SP-49 (cell line): Measurements from ENCODE around the genes PGLYRP2 and CYP4F3.

- PRO-cap = no peak
Measured at GRCh38 chr19:14372369-14372865, 8.8 kb upstream of the ADGRE5 start.

DNA sequence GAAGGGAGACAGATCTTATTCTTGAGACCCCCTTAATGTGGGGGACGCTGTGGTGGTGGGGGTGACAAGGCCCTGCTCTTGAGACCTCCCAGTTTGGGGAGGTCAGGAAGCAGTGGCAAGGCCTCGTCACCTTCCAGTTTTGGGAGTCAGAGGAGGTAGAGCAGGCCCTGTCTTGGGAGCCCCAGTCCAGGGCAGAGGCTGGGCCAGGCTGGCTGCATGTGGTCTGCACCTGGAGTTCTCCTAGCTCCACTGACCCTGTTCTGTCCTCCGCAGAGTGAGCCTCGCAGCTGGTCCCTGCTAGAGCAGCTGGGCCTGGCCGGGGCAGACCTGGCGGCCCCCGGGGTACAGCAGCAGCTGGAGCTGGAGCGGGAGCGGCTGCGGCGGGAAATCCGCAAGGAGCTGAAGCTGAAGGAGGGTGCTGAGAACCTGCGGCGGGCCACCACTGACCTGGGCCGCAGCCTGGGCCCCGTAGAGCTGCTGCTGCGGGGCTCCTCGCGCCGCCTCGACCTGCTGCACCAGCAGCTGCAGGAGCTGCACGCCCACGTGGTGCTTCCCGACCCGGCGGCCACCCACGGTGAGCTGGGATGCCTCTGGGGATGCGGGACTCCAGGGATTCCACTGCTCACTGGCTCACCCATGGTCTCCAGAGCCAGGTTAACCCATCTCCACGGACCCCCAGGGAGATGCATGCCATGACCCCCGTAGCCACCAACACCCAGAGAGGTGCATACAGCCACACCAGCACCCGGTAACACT is 7.9 kb downstream of the PKN1 start:
- PRO-cap = no peak

DNA sequence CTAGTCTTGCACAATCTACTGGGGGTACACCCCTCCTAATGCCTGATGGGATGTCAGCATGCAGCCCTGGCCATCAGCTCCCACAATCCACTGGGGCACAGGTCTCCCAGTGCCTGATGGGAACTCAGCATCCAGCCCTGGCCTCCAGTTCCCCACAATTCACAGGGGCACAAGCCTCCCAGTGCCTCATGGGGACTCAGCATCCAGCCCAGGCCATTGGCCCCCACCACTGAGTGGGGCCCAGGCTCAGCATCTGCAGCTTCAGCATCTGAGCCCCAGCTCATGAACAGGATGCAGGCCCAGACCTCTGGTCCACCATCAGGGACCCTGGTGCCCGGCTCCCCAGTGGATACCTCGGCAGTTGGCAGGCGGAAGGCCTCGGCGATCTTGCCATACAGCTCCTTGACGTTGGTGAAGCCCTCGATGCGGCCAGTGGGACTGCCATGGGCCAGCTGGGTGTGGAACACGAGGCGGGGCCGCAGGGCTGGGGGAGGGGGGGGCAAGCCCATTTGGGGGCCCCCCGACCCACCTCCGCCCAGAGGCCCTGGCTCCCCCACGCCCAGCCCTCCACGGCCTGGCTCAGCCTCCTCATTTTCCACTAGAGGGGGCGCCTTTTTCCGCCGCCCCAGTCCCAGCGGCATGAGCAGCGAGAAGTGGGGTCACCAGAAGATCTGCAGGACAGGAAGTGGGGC is 7.3 kb upstream of the PTGER1 start:
- PRO-cap = no peak

DNA sequence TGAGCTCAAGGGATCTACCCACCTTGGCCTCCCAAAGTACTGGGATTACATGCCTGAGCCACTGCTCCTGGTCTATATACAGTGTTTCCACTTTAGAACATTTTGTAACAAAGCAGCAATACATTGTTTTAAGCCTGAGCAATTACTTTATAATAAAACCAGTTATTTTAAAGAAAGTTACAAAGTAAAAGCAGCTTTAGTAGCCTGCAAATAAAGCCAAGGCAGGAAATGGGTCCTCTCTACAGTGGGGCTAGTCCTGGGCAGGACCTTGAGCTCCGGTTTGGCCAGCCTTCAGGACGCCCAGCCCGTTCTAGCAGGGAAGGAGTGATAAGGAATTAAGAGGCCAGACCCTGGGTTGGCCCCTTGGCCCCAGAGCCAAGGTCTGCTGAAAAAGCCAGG is 4.1 kb downstream of the DNAJB1 start:
- PRO-cap = no peak

DNA sequence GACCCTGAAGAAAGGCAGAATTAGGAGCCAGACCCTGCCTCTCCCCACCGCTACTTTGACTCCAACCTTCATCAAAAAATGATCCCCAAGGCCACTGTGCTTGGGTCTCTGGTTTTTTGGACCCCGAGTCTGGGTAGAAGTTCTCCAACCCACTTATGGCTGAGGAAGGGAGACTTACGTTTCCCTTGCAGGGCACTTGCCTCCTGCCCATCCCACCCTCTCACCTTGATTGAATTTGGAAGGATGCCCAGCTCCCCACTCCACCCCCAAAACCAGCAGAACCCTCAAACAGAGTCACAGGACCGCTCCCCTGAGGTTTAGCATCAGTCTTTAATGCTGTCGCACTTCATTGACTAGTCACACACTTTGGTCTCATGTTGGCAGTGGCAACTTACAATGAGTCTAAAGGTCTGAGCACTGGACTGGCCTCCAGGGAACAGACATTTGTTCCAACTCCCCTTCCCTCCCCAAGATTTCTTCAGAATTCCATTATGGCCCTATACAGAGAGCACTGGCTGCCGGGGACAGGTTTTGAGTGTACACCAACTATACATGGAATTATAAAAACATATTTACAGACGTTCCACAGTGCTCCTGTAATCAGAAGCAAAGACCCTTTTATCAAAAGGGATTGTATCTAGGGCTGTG is 3.6 kb downstream of the DNAJB1 start:
- PRO-cap = no peak

GRCh38 chr19:14519746-14520372 is 1.7 kb upstream of the DNAJB1 start:
- PRO-cap = no peak

DNA sequence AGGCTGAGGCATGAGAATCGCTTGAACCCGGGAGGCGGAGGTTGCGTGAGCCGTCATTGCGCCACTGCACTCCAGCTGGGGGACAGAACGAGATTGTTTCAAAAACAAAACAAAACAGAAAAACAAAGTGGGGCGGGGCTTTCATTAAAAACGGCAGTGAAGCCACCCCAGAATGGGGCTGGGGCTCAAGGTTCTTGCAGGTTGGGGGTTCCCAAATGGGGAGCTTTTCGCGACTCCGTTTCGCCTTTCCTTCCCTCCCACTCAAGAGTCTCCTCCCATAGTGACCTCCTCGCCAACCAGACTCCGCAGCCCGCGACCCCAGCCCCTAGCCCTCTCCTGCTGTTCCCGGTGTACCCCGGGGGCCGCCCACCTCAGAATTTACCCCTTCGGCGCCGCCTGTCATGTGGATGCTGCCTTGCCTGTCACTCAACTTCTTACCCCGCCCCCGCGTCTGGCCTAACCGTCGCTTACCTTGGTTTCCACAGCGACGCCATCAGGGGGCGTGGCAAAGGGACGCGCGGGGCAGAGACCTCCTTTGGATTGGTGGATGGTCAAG is 476 bp upstream of the TECR start:
- PRO-cap = no peak

- PRO-cap = no peak
Measured at GRCh38 chr19:14676034-14676441, 1.4 kb upstream of the ADGRE3 start.

GRCh38 chr19:14758829-14759344 is 19.5 kb downstream of the ADGRE2 start:
- PRO-cap = no peak

DNA sequence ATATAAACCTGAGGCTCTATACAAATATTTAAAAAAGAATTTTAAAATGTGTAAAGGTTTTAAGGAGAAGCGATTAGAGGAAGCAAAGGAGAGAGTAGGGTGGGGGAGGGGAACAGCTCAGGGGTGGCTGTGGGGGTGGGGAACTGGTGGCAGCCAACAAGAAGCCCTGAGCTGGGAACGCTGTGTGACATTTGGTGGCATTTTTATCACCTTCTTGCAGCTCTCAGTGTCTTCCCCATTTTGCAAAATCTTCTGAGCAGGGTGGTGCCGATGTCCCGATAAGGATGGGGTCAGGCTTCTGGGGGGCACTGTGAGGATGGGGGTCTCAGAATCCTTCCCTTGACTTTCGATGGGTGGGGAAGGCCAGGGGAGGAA is 5.2 kb upstream of the ADGRE2 start:
- PRO-cap = no peak

DNA sequence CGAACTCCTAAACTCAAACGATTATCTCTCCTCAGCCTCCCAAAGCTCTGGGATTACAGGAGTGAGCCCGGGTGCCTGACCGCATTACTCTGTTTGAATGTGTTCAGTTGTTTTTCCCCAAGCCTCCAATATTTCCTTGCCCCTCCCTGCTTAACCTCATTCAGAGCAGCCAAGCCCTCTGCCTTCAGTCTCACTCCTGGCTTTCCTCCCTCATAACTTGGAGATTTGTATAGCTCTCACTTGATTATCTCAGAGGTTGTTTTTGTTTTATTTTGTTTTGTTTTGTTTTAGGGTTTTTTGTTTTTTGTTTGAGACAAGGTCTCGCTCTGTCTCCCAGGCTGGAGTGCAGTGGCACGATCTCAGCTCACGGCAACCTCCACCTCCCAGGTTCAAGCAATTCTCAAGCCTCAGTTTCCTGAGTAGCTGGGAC is 11.4 kb downstream of the EPHX3 start:
- PRO-cap = no peak

DNA sequence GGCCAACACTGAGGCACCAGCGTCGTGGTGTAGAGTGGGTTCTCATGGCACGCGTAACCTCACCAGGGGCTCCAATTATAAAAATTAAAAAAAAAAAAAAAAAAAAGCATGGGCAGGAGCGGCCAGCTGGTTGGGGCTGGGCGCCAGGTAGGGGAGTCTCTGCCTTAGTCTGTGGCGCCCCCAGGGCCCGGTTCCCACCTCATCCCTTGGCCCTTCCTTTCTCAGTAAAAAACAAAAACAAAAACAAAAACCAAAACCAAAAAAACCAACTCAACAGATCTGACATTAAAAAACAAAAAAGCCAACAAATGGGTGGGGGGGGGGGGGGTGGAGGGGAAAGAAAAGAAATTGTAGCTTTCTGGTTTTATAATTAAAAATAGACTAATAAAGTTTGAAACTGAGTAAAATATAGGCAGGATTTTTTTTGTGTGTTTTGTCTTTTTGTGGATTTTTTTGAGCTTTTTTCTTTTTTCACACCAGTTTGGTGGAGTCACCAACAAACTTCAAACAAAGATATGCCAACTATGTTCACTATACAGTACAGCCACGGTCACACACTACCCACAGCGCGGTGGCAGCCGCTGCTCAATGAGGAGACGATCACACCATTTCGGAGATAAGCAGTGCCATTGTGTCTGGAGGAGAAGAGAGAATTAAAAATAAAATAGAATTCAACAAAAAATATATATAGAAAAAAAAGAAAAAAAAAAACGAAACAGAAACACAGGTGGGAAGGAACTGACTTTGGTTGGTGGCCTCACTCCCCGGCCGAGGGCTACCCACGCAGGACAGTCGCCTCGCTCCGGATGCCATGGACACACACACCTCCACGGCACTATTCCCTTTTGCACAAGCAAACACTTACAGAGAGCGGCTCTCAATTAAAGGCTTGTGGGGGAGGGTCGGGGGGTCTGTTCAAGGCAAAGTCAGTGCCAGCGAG is 5.0 kb upstream of the EPHX3 start:
- PRO-cap = no peak

- PRO-cap = no peak
Measured at GRCh38 chr19:15239400-15240143, 7.3 kb upstream of the EPHX3 start.

GRCh38 chr19:15256052-15256472 is 23.8 kb upstream of the EPHX3 start:
- PRO-cap = no peak

DNA sequence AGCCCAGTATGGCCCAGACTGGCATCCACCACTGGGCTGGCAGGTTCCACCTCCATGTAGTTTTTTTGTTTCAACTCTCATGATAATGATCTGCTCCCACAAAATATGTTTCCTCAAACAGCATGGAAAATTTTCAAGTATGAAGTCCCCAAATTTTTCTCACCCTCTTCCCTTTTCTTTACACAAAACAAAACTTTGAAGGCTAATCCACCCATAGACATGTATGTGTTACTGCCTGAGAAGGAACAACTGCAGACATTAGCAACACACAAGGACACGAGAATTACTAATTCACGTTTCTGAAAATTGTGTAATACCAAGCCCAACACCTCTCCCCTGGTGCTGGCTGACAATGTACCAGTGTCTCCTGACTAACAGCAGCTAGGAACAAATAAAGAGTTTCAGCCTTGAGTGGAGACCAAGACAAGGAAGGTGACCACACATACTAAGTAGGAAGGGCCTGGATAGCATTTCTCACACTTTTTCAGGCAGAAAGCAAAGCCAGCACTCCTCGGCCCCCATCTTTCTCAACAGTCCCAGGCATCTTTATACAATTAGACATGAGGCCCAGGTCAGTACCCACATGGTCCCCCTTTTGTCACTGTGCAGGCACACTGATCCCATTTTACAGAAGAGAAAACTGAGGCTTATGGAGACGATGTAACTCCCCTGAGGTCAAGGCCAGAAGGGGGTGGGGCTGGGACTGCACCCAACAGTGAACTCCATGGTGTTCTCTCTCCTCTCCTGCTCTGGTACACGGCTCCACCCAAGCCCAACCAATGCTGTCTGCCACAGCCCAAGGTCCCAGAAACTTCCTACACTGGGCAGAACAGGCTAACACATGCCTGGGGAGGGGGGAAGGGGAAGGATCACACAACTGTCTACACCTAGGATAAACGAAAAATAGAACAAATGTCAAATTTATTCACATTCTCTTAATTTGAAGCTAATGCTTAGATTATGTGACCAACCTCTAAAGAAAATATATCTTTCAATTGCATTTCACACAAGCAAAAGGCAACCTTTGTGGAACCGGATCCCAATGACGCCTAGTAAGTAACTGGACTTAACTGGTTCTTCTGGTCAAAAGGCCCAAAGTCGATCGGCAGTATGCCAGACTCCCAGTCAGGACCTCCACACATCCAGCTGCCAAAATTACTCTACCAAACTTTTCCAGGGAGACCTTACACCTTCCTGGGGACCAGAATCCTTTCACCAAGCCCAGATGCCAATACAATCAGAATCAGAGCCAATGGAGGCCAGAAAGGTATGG is 8.5 kb downstream of the BRD4 start:
- PRO-cap = no peak

DNA sequence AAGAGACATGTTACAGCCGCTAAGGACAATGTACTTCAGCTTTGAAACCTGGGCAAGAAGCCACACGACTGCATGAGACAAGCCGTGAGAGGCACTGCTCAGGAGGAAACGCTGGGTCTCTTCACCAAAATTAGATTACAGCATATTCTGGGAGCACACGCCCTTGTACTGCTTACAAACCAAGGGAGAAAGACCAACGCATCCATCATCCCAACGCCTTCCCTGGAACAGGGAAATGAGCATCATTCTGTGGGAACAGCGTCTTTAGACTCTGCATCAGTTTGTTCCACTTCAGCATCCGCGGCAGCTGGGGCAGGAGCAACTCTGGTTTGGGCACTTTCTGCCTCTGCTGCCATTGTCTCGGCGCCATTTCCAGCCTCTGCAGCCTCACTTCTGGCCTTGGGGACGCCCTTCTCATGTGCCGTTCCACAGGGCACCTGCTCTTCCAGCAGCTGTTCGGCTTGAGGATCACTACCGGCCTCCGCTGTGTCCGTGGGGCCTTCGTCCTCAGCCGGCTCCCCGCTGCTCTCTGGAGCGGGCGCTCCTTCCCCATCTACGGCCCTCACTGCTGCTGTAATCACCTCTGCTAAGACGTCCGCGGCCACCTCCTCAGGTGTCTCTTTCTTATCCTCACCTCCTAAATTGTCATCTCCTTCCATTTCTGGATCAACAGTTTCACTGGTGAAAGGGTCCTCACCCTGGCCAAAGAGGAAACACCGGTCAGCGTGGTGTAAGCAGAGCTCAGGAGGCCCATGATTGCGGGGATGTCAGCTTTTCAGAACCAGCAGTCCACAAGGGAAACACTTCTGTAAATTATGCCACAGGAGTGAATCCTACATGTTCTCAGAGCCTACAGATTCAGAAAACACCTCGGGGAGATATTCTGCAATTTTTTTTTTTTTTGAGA is 22.6 kb upstream of the BRD4 start:
- PRO-cap = no peak

- PRO-cap = no peak
Measured at GRCh38 chr19:15377915-15378385, 1.6 kb downstream of the AKAP8 start.

DNA sequence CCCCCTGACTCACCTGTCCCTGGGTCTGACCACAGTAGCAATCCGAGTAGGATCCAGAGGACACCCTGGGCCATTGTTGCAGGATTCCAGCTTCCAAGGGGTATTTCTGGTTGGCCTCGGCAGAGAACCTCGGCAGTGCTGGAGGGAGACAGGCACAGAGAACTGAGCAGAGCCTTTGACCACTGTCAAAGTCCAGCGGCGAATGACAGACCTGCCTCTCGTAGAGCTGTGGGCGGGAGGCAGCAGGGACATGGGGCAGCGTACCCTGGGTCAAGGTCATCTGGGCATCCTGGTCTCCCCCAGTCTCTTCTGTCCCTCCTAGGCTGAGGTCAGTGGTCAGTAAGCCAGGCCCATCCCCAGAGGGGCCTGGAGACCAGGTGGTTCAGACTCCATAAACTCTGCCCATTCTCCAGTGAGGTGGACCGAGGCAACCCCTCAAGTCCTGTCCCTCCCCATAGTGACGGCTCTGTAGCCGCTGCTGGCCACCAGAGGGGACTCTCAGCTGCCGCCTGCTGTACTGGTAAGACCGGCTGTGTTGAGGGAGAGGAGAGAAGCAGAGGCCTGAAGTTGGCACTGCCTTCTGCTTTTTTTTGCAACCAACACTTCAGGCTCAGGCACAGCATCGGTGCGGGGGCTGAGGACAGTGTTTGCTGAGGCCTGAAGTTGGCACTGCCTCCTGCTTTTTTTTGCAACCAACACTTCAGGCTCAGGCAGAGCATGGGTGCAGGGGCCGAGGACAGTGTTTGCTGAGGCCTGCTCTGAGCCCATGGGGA is at the start of gene PGLYRP2:
TSS of gene PGLYRP2 (minus strand) at position 204 of the 773 bp plus-strand sequence.
- PRO-cap = no peak

DNA sequence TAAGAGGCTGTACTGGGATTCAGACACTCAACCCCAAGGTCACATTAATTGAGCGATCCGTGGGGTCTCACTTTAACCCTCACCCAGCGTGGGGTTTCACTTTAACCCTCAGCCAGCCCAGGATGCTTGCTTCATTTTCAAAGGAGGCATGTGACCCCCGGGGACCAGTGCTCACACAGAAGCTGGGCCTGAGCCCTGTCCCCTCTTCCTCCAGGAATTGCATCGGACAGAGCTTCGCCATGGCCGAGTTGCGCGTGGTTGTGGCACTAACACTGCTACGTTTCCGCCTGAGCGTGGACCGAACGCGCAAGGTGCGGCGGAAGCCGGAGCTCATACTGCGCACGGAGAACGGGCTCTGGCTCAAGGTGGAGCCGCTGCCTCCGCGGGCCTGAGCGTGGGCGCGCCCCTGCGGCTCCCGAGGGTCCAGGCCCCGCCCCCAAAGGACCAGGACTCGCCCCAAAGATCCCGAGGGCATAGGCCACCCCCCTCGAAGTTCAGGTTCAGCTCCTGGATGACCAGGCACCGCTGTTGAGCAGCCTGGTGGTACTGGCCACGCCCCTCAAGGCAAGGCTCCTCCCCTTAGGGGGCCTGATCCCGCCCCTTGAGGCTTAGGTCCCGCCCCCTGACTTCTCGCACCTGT is 42.9 kb downstream of the CYP4F22 start:
- PRO-cap = no peak

DNA sequence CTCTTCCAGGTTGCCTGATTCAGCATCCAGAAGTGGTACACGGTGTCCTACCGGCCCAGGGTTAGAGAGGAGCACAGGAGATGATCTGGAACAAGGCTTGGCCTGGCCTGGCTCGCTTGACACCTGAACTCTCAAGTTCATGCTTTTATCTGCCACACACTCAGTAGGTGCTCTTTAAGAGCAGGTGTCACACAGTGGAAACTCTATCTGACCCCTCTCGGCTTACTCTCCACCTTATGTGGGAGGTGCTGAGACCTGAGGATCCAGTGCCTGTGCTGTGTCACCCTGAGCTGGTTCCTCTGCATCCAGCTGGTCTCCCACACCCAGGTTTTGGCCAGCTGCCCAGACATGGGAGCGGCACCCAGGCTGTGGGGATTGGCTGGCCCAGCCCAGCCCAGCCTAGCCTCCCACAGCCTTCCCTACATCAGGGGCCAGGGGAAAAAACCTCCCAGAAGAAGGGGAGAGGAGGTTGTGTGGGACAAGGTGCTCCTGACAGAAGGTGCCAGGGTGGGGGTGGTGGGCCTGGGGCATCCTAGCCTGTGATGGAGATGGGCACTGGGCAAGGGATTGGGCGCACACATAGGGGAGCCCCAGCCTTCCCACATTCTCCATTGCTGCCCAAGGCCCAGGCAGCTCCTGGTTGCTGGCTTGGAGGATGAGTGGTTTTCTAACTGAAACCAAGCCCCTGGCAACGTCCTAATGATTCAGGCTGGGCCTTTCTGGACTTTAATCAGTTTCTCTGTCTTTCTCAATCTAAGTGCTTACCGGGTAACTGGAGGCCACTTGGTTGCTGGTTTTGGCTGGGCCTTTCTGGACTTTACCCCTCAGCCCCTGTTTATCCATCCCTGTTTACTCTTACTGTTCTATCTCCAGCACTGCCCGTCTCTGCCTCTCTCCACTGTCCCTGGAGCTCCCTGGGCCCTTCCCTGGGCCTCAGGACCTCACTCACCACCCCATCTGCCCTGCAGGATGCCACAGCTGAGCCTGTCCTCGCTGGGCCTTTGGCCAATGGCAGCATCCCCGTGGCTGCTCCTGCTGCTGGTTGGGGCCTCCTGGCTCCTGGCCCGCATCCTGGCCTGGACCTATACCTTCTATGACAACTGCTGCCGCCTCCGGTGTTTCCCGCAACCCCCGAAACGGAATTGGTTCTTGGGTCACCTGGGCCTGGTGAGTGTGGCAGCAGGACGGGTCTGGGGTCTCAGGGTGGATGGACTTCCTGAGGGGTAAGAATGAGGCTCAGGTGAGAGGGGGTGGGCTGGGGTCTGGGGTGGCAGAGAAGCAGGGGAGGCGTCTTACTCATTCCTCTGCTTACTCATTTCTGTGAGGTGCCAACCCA is at the start of gene CYP4F3:
TSS of gene CYP4F3 (plus strand) at position 451 of the 1,336 bp plus-strand sequence.
- PRO-cap = no peak